SJSA1 (cell line): ENCODE measurements around the genes TBKBP1, PRR15L and HOXB6.

GRCh38 chr17:47693359-47694358 is at the start of gene TBKBP1:
TBKBP1 (plus strand) TSS chr17:47694161.
- RAMPAGE, long total RNA, result no peak

GRCh38 chr17:47696597-47697206 is 2.7 kb downstream of the TBKBP1 start:
- RAMPAGE, long total RNA, result no peak

- RAMPAGE, long total RNA, result no peak
Measured at GRCh38 chr17:47700686-47701434, 6.9 kb downstream of the TBKBP1 start.

DNA sequence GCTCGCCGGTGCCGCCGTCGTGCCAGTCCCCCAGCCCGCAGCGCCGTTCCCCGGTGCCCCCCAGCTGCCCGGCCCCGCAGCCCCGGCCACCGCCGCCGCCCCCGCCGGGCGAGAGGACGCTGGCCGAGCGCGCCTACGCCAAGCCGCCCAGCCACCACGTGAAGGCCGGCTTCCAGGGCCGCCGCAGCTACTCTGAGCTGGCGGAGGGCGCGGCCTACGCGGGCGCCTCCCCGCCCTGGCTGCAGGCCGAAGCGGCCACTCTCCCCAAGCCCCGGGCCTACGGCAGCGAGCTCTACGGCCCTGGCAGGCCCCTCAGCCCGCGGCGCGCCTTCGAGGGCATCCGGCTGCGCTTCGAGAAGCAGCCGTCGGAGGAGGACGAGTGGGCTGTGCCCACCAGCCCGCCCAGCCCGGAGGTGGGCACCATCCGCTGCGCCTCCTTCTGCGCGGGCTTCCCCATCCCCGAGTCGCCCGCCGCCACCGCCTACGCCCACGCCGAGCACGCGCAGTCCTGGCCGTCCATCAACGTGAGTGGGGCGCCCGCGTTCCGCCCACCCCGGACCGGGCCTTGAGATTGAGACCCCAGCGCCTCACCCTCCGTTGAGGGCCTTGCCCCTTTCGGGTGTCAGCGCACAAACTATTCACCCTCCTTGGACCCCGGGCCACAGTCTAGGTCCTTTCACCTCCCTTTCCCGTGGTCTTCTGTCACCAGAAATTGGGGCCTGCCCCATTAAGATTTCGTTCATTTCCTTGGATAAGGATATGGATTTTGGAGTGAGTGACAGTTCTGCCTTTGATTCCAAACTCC is 15.2 kb downstream of the TBKBP1 start:
- RAMPAGE, long total RNA, result no peak

- RAMPAGE, long total RNA, result no peak
Measured at GRCh38 chr17:47847808-47848715, 2.9 kb downstream of the SP6 start.

DNA sequence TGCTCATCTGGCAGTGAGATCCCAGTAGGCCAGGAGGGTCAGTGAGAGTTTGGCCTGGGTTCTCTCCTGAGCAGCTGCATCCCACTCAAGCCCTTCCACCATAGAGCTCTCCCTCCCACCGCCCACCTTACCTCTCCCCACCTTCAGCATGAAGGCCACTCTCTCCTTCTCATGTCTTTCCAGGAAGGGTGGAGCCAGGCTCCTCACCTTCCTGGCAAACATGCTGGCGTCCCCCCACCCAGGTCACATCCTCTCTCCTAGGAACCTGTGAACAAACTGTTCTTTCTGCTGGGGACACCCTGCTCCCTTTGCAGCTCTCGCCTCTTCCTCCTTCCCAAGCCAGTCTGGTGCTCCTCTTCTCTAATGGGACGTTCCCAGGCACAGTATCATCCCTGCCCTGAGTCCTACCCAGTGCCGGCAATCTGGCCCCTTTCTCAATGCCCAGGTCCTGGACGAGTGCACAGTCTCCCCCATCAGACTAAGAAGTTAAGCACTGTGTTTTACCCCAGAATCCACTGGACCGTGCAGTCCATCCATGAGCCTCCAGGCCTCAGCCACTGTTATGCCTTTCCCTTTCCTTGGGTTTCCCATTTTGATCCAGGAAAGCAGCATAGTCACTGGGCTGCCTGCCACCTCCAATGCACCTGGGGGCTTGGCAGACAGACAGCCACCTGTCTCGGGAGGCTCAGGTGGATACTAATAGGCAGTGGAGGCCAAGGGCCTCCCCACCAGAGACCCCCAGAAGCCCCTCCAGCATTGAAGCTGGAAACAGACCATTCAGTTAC is 12.7 kb upstream of the SP2 start:
- RAMPAGE, long total RNA, result no peak

GRCh38 chr17:47952122-47953128 is 5.3 kb downstream of the PRR15L start:
- RAMPAGE, long total RNA, result no peak

- RAMPAGE, long total RNA, result no peak
Measured at GRCh38 chr17:47957548-47958429, at the start of gene PRR15L. PRR15L (minus strand) TSS chr17:47957883.

DNA sequence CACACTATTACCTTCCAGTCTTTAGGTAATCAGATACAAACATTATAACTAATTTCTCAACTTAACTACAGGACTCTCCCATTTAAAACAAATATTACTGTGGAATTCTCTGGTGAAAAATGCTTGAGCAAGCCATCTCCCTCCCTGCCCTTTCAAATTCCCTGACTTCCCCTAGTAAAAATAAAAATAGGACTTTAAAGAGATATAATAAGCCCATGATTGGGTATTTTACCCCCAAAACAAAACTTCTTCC is 135.5 kb downstream of the SNX11 start:
- RAMPAGE, long total RNA, result no peak

GRCh38 chr17:48439952-48440591 is 10.1 kb upstream of the SKAP1 start:
- RAMPAGE, long total RNA, result no peak

- RAMPAGE, long total RNA, result no peak
Measured at GRCh38 chr17:48498002-48498680, 32.7 kb downstream of the HOXB1 start.

DNA sequence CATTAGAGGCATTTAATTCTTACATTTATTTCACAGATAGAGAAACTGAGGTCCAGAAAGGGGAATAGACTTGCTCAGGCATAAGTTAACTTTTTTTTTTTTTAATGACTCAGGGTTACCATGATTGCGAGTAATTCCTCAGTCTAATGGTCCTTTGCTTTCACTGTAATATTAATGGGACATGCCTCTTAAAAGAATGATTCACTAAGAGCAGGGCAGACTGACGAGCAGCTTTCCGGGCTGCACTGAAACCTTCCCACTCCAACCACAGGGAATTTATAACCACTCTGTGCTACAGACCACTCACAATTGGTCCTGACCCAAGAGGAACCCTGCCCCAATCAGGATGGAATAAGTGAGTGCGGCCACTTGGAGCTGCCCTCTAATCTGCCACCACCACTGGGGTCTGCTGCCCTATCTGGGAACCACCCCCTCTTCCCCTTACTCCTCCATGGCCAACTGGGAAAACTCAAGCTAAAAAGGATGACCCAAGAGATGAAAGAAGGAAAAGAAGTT is 5.7 kb downstream of the HOXB2 start:
- RAMPAGE, long total RNA, result no peak

GRCh38 chr17:48545671-48546910 is 1.2 kb upstream of the HOXB2 start:
- RAMPAGE, long total RNA, result no peak

DNA sequence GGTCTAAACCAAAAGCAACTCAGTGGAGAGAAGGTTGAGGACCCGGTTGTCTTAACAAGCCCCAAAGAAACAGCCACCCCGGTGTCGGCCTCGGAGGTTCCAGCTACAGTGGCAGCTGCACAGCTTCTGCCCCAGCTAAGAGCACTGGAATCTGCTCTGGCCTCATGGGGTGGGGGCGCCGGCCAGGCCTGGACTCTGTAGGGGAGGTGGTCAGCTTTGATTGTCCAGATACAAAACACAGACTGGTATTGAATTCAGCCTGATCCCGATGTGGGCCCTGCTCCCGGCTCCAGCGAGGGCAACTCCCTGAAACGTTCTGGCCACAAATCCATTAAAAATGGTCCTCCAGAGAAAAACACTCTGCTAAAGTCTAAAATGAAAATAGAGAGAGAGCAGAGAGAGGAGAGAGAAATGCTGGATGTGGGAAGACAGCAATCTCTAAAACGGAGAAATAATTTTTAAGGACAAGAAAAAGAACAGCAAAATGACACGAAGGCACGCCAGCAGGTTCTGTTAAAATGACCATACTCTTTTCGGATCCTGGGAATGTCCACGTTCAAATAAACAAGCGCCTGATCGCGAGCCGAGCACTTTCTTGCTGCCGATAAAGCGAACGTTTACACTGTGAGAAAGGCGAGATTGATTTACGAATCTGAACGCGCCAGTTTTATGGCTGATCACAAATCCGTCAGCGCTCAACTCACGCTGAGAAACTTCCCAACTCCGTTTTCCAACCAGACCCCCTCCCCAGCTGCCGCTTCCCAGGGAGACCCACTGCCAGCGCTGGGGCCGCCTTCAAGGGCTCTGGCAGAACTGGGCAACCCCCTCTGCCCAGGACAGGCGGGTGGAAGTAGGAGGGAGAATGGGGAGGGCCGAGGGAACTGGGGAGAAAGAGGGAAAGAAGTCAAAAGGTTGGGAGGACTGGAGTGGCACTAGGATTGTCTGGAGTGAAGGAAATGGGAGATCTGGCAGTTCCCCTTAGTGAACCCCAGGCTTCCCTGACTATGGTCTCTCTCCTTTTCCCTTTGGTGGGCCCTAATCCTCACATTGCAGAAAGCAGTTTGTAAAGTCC is 7.3 kb downstream of the HOXB4 start:
- RAMPAGE, long total RNA, result no peak

GRCh38 chr17:48588407-48589148 is 1.5 kb downstream of the HOXB3 start:
- RAMPAGE, long total RNA, result no peak

GRCh38 chr17:48604178-48605356 is at the start of gene HOXB6:
HOXB6 (minus strand) TSS chr17:48604986.
- RAMPAGE, long total RNA, result no peak

DNA sequence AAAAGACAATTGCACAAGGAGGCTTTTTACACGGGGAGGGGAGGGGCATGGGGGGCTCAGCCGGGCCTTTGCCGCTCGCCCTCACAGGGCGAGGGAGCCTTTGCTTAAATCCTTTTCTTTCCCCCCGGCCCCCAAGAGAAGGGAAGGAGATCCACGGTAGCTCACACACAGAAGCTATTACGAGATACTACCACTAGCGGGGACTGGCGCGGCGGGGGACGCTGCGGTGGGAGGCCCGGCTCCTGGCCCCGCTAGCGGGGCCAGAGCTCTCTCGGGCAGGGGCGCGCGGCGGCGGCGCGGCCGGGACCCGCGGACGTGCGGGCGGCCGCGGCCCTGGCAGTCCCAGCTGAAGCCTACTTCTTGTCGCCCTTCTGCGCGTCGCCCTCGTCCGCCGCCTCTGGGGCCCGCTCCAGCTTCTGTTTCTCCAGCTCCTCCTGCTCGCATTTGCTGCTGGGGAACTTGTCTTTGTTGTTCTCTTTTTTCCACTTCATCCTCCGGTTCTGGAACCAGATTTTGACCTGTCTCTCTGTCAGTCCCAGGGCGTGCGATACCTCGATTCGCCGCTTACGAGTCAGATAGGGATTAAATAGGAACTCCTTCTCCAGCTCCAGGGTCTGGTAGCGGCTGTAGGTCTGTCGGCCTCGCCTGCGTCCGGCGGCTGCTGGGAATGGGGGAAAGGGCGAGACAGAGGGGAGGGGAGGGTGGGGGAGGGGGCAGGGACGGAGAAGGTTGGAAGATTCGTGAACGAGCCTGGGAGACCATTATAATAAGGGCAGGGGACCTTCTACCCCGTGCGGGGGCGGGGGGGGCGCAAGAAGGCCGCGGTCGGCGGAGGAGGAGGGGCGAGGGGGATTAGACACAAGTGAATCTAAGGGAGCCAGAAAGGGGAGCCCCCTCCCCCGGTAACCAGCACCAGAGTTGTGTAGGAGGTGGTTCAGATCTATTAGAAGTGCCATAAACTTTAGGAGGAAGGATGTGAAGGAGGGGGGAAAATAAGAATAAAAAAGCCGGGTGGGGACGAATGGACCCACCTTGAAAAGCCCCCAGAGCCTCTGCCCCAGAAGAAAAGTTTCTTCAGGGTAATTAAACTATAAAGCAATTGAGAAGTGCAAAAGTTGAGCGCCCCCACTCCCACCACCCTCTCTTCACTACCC is 1.9 kb downstream of the HOXB8 start:
- RAMPAGE, long total RNA, result no peak

DNA sequence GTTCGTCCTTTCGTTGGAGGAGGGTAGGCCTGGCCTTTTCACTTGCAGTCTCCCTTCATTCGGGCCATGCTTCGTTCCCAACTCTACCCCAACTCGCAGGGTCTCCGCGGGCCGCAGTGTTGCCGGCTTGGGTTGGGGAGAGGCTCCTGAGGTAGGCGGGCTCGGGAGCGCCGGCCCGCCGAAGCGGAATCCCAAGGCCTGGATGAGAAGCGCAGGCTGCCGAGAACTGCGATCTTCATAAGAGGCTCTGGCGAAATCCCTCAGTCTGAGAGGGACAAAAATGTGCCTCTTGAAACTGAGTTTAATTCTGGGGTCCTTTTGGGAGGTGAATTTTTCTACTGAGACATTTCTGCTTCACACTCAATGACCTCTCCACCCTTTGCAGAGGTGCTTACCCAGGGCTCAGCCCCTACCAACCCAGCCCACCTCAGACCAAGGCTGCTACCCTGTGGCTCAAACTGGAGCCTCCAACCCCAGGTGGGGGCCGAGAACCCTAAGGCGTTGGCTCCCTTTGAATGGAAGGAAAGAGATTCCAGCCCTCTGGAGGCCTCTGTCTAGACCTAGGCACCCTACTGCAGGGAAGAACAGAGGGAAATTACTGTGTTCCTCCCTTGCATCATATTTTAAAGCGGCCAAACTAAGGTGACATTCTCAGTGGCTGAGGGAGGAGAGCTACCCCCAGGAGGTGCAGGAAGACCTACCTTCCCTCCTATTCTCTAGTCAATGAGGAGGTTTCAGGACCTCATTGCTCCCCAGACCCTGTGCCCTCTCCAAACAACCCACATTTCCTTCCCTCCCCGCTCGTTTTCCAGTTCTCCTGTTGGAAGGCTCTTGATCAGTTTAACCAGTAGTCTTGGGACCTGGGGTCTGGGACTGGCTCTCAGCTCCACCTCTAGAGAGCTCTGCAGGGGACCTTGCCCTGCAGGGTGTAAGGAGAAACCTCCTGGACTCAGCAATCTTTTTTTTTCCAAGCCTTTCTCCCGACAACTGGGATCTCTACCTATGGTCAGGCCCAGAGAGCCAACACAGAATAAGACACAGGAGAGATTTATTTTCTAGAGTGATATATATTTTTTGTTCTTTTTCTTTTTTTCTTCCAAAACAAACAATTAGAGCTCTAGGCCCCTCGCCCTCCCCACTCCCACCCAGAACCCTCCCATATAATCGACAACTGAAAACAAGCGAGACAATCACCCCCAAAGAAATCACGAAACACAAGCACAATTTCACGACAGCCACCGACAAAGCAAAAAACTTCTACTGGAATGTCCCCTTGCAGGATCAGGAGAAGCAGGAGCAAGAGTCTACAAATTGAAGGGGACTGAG is 5.5 kb upstream of the HOXB8 start:
- RAMPAGE, long total RNA, result no peak

GRCh38 chr17:48628569-48629208 is 2.5 kb upstream of the HOXB9 start:
- RAMPAGE, long total RNA, result no peak

GRCh38 chr17:48720527-48721475 is 1.5 kb downstream of the PRAC1 start:
- RAMPAGE, long total RNA, result no peak